Mammary epithelial cell (primary cell): ENCODE data around the genes GZMB and COCH.

GRCh38 chr14:24634097-24634625 is at the start of gene GZMB:
Gene GZMB (minus strand): TSS chr14:24634190.
- CAGE, long polyA plus RNA, result no peak
- RRBS, result no CpG with 5 or more reads among the region's 2 CpGs

GRCh38 chr14:24844068-24844496 is 205.9 kb downstream of the STXBP6 start:
- CAGE, long polyA plus RNA, result no peak
- RRBS, result no CpG with 5 or more reads among the region's 7 CpGs

DNA sequence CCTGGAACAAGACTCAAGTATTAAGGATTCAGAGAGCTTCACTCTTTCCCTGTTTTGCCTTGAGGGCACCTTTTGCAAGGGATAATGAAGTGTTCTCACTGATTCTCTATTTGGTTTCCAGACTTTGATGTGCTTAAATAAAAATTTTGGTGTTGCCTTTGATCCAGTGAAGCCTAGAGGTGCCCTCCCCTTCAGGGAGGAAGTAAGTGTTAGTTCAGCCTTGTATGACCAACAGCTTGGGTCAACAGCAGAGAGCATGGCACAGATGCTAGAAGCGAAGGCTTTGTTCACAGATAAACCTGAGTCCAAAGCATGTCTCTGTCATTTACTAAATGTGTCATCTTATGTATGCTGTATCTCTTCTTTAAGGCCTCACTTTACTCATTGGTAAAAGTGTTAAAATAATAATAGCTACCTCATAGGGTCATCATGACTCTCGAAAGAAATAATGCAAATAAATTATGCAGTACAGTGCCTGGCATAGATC is 52.9 kb upstream of the STXBP6 start:
- CAGE, long polyA plus RNA, result no peak
- RRBS, result no CpG with 5 or more reads among the region's 2 CpGs

DNA sequence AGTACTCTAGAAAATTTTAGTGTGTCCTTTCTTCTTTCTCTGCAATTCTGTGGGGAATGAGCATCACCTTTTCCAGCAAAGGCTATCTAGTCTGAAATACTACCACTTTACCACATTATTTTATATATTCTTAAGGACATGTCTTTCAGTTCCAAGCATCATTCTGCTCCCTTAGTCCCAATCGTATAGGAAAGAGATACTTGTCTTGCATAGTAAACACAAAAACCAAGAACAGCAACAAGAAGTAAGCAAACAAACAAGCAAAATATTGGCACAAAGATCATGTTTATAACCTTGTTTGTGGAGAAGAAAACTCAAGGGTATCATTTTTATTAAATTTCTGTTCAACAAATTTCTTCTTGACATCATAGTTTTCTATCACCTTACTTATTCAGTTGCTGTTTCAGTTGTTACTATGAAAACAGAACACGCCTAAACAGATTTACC is 260.5 kb downstream of the NOVA1 start:
- CAGE, long polyA plus RNA, result no peak
- RRBS, result no CpG with 5 or more reads among the region's 2 CpGs

DNA sequence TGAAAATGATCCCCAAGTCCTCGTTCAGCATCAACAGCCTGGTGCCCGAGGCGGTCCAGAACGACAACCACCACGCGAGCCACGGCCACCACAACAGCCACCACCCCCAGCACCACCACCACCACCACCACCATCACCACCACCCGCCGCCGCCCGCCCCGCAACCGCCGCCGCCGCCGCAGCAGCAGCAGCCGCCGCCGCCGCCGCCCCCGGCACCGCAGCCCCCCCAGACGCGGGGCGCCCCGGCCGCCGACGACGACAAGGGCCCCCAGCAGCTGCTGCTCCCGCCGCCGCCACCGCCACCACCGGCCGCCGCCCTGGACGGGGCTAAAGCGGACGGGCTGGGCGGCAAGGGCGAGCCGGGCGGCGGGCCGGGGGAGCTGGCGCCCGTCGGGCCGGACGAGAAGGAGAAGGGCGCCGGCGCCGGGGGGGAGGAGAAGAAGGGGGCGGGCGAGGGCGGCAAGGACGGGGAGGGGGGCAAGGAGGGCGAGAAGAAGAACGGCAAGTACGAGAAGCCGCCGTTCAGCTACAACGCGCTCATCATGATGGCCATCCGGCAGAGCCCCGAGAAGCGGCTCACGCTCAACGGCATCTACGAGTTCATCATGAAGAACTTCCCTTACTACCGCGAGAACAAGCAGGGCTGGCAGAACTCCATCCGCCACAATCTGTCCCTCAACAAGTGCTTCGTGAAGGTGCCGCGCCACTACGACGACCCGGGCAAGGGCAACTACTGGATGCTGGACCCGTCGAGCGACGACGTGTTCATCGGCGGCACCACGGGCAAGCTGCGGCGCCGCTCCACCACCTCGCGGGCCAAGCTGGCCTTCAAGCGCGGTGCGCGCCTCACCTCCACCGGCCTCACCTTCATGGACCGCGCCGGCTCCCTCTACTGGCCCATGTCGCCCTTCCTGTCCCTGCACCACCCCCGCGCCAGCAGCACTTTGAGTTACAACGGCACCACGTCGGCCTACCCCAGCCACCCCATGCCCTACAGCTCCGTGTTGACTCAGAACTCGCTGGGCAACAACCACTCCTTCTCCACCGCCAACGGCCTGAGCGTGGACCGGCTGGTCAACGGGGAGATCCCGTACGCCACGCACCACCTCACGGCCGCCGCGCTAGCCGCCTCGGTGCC is 1.1 kb downstream of the FOXG1 start:
- CAGE, long polyA plus RNA, result no peak
- RRBS, result 6% methylated on average over 18 of the region's 126 CpGs

DNA sequence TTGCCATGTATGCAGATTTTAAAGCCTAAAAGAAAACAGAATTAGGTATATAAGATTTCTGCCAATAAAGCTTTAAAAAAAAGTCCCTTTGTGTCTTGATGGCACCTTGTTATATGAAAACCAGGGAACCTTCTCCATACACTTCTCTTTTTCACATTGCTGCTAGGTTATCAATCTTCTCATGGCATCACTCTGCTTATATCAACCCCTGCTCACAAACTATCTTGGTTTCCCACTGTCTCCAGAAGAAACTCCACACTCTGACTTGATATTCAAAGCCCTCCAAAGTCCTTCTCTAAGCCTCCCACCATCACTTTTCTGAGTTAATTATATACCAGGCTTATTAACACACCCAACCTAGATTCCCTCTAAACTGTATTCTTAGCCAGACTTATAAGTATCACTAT is 579.2 kb downstream of the FOXG1 start:
- CAGE, long polyA plus RNA, result no peak

DNA sequence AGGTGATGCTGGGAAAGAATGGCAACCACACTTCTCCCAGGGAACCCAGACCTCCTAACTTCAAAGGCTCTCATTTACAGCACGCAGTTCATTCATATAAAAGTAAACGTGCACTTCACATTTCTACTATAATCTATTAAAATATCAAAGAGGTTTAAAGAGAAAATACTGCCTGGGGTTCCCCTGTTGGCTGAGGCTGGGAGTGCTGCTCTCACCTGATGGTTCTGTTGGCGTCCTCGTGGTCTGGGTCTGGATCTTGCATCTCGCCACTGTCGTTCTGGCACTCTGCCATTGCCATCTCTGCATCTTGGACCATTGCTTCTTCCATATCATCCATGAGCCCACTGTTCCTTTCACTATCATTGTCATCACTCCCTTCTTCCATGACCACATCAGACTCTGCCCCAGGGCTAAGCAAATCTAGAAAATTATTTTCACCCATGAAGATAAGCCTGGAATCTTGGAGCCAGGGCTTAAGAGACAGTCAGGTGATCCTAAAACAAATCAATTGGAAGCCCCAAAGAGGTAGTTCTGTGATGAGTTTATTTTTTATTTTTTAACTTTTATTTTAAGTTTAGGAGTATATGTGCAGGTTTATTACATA is 291.5 kb downstream of the PRKD1 start:
- CAGE, long polyA plus RNA, result no peak
- RRBS, result no CpG with 5 or more reads among the region's 6 CpGs

DNA sequence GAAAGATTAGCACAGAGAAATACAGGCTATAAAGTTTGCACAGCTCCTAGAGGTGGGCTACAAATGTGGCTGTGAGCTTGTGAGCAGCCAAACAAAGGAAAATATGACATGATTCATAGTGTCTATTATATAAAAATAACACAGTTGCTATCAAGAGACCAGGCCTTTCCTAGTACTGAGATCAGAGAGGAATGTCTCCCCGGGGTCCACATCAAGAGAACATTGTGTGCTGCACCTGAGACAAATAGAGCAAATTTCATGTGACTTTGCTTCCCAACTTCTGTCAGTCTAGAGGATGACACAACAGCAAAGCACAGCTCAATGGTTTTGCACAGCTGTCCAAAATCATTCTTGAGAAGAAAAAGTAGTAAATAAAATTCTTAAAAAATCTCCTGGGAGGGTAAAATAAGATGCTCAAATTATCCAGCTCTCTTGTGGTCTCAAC is 297.5 kb upstream of the PRKD1 start:
- CAGE, long polyA plus RNA, result no peak
- RRBS, result no CpG with 5 or more reads among the region's 1 CpG

GRCh38 chr14:30612255-30612771 is 9.8 kb upstream of the SCFD1 start:
- CAGE, long polyA plus RNA, result no peak
- RRBS, result no CpG with 5 or more reads among the region's 6 CpGs

DNA sequence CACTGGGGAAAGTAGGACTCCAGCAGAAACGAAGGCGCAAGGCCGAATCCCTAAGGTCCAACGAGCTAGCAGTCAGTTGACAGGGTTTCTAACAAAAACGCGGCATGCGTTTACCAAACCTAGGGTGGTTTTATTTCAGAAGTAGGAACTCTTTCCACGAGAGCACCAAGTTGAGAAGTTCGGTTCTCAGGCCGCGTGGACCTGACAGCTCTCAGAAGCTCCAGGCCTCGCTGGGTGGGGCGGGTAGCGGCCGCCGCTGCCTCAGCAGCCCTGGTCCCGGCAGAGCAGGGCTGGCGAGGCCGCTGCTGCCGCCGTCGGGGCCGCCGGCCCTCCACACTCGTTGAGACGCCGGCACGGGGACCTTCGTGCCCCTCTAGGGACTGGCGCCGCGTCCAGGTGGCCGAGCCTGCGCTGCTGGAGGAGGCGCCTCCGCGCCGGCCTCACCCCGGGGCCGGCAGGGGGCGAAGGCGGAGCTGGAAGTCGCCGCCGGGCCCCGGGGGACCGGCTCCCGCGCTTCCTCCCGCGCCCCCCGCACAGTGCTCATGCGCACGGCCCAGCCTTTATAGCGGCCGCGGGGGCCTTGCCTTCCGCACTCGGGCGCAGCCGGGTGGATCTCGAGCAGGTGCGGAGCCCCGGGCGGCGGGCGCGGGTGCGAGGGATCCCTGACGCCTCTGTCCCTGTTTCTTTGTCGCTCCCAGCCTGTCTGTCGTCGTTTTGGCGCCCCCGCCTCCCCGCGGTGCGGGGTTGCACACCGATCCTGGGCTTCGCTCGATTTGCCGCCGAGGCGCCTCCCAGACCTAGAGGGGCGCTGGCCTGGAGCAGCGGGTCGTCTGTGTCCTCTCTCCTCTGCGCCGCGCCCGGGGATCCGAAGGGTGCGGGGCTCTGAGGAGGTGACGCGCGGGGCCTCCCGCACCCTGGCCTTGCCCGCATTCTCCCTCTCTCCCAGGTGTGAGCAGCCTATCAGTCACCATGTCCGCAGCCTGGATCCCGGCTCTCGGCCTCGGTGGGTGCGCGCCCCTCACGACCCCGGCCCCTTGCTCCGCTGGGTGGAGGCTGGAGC is at the start of gene COCH:
Gene COCH (plus strand): TSS at position 590 of the 1,060 bp plus-strand sequence.
- CAGE, long polyA plus RNA, result no peak
- RRBS, result 11% methylated on average over 29 of the region's 107 CpGs

DNA sequence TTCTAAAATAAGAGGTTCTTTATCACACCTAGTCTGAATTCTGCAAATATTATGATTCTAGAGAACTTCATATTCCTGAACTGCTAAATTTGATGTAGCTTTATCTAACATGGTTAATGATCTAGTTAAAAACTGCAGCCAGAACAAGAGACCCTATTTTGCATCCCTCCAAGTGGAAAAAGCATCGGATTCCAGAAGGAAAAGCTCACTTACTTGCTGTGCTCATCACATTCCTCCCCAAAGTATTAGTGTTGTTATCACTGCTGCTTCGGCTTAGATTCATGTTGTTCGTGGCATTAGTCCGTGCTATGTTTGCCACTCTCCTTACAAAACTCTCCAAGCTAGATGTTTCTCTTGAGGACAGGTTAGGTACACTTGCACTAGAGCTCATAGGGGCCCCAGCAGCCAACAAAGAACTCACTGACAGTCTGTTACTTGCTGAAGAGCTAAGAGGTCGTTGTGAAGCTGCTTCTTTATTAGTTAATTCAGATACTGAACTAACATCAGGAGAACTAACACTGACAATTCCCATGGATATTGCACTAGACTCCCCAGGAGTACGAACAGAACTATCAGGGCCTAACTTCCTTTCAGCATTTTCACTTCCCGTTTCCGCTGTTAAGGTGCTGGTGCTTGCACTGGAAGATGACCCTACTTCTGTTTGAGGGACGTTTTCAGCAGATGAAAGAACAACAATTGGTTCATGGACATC is 79.0 kb downstream of the HECTD1 start:
- CAGE, long polyA plus RNA, result no peak
- RRBS, result no CpG with 5 or more reads among the region's 9 CpGs

DNA sequence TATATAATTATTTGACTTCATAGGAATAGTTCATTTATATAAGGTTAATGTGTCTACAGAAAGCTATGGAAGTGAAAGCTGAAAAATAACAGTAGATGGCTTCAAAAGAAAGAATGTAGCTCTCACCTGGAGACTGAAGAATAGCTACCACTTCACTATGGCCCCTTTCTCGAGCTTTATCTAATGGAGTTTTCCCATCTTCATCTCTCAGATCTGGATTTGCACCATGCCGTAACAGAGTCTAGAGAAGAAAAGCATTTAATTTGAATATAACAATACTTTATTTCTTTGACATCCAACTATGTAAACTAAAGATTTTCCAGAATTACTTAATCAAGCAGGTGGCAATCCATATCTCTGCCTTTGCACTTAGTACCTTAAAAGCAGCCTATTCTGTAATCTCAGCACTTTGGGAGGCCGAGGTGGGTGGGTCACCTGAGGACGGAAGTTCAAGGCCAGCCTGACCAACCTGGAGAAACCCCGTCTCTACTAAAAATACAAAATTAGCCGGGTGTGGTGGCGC is 38.3 kb downstream of the HECTD1 start:
- CAGE, long polyA plus RNA, result no peak
- RRBS, result no CpG with 5 or more reads among the region's 7 CpGs

DNA sequence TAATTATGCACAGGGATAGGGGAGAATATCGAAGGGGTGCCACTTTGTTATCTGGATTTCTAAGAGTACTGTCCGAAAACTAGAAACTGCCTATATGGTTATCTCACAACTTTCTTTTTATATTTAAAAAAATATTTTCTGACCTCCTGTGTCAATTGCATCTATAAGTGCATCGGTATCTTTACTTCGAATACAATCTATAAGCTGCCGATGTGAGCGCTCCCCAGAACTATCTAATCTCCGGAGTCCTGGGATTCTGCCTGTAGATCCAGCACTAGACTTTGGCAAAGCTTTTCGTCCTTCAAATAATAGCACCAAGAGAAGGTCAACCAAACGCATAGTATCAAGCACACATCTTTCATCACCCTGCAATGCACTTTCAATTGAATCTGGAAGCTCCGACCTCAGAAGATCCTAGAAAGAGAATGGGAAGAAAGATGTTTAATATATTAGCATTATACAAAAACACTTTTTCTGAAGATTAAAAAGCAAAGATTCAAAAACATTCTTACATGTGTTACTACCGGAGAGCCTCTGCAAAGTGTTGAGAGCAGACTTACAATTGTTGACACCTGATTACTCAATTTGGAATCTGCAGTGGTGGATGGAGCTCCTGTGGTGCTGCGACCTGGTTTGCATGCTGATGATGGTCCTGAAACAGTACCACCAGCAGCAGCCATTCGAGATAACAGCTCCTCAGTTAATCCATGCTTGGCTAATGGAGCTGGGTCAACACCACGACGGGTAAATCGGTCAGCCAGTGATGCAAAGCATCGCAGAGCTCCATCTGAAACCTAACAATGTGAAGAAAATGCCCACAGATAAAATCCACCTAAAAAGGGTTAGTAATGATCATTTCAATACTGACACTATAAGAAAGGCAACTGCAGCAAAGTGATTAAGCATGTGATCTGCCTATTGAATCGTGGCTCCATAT is 34.3 kb downstream of the HECTD1 start:
- CAGE, long polyA plus RNA, result no peak
- RRBS, result no CpG with 5 or more reads among the region's 18 CpGs

- CAGE, long polyA plus RNA, result no peak
- RRBS, result no CpG with 5 or more reads among the region's 10 CpGs
Measured at GRCh38 chr14:31208495-31208801, 855 bp upstream of the HECTD1 start.

DNA sequence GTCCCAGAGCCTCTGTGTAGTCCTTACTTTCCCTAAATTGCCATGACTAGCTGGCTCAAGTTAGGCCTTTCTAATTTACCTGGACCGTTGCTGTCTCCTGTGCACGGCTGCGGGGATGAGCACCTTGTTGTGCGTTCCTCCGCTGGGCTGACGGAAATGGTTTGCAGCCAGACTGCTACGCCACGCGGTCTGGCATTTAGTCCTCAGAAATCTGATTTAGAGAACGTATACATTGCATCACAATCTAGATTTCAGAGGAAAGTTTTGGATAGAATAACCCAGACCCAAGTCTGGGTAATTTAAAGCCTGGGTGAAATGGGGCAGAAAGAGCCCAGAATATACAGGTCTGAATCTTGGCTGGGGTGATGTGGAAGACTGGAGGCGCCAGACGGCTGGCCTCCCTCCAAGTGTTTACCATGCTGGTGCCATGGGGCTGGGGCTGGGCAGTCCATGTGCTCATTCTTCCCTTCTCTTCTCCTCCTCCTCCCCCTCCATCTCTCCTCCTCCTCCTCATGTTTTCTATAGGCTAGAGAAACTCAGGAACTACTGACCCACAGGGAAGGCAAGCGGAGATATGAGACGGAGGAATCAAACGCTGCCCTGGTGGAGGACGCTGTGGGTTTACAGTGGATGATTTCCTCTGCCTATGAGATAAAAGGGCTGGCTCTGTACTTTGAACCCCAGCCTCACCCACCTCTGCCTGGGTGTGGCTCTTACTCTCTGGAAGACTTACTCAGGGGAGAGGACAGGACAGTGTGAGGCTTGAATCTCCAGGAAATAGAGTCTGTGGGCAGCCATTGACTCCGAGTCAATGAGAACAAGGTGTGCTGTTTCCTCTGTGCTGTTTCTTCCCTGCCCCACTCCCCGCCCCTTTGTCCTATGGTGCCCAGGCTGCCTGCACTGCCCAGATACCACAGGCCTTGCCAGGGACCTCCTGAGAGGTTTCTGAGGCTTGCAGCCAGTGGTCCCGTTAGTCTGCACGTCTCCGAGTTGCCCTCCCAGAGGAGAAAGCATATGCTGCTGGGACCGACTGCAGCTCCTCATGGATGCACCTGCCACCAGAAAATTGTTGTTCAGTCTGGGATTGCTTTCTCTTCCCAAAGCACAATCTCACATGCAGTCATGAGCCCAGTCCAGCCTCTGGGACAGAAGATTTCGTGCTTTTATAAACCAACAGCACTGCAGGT is 132.8 kb upstream of the ARHGAP5 start:
- CAGE, long polyA plus RNA, result no peak
- RRBS, result no CpG with 5 or more reads among the region's 23 CpGs

GRCh38 chr14:31950773-31951092 is 126.4 kb upstream of the ARHGAP5 start:
- CAGE, long polyA plus RNA, result no peak
- RRBS, result no CpG with 5 or more reads among the region's 7 CpGs

GRCh38 chr14:32107321-32108493 is 30.6 kb downstream of the ARHGAP5 start:
- CAGE, long polyA plus RNA, result no peak
- RRBS, result no CpG with 5 or more reads among the region's 4 CpGs

GRCh38 chr14:32155652-32156586 is 78.8 kb downstream of the ARHGAP5 start:
- CAGE, long polyA plus RNA, result no peak

DNA sequence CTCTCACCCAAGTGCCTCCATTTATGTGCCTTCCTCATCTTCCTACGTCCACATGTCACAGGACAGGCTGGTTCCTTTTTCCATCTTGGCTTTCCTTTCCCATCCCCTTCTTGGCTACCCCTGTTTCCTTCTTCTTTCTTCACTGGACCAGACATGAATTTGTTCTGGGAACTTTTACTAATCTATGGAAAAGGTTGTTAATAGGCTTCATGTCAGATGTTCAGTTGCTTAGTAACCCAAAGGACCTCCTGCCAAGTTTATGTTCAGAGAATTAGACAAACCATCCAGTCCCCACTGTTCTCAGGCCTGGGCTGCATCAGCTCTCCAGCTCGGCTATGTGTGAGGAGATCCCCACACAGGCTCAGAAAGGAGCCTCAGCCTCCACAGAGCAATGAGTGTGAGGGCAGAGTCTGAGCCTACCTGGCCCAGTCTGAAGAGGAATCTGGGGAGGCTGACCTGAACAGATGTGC is 78.0 kb downstream of the AKAP6 start:
- CAGE, long polyA plus RNA, result no peak
- RRBS, result no CpG with 5 or more reads among the region's 2 CpGs

DNA sequence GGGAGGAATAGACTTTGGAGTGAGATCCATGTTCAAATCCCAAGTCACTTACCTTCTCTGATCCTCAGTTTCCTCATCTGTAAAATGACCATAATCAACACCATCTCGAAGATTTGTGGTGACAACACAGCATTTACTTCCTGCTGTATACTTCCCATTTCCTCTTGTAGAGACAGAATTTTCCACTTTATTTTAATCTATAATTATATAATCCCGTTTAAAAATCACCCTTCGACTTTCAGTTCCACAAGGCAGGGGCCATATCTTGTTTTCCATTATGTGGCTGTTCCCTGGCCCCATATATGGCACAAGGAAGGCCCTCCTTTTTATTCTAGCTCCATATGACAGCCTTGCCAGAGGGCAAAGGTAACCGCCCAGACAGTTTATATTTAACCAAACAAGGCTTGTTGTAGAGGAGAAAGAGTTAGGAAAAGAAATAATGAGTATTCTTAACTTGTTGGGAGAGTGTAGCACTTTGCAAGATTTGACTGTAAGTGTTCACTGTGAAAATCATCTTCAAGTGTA is 243.1 kb downstream of the AKAP6 start:
- CAGE, long polyA plus RNA, result no peak
- RRBS, result no CpG with 5 or more reads among the region's 4 CpGs